Testis (tissue), 5 donors: ENCODE measurements around a stretch of chr1.

- PRO-cap, 3 experiments: no peak in any of the 3 experiments
- RAMPAGE, long total RNA, 2 experiments: no peak in any of the 2 experiments
- RRBS: no CpG with 5 or more reads among the region's 8 CpGs
Measured at GRCh38 chr1:155082940-155083669, 4.5 kb downstream of the EFNA3 start.

DNA sequence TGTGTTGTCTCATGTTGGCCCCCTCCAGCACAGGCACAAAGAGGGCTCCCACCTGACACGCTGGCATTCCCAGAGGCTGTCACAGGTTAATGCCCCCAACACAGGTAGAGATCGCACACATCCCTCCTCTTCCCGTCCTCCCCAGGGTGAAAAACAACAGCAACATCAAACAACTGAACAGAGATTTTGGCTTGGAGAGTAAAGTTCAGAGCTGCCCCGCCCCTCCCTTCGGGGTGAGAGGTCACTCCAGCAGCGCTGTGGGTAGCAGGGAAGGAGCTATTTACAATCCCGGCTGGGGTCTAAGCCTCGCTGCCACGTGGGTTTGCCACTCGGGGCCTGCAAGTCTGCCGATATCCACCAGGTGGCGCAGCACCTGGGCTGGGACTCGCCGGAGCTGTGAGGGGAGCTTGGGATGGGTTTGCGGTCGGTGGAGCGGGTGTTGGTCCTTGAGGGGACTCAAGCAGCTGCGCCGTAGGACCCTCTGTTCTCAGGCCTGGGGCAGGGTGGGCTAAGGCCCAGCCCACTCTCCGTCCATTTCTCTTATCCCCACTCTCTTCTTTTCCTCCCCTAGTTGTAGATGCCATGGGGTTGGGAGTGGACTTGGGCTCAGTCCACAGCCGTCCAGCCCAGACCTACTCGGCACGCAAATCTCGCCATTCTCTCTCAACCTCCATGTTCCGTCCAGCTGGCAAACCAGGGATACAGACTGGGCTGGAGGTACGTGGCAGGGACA, 12.8 kb downstream of the EFNA3 start:
- PRO-cap, 3 experiments: no peak in any of the 3 experiments
- RAMPAGE, long total RNA, 2 experiments: no peak in any of the 2 experiments
- RRBS: 2% methylated on average over 6 of the region's 26 CpGs

- PRO-cap, 3 experiments: no peak in any of the 3 experiments
- RAMPAGE, long total RNA, 2 experiments: no peak in any of the 2 experiments
- RRBS: no CpG with 5 or more reads among the region's 6 CpGs
Measured at GRCh38 chr1:155092186-155092490, 13.5 kb downstream of the EFNA3 start.

DNA sequence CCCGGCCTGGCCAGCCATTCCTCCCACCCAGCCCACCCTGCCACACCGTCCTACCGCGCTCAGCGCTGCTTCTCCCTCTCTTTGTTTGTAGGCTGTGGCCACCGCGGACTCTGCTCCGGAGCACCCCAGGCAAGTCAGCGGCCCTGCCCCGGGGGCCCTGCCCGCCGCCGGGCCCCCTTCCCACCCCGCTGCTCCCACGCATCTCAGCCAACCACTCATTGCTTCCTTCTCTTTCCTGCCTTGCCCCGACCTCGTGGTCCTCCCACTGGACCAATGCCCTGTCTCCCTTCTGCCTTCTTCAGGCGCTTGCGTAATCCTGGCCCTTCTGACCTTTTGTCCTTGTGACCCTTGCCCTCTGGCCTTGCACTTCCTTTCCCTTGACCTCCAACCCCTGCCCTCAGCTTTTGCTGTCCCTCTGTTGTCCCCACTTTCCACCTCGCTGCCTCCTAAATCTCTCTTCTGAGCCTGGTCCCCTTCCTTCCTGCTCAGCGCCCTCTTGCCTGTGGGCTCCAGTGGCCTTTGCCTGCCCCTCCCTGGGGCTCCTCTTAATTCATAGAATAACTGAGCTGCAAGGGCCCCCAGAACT, 5.2 kb downstream of the TRIM46 start:
- PRO-cap, 3 experiments: no peak in any of the 3 experiments
- RAMPAGE, long total RNA, 2 experiments: no peak in any of the 2 experiments
- RRBS: no CpG with 5 or more reads among the region's 21 CpGs

DNA sequence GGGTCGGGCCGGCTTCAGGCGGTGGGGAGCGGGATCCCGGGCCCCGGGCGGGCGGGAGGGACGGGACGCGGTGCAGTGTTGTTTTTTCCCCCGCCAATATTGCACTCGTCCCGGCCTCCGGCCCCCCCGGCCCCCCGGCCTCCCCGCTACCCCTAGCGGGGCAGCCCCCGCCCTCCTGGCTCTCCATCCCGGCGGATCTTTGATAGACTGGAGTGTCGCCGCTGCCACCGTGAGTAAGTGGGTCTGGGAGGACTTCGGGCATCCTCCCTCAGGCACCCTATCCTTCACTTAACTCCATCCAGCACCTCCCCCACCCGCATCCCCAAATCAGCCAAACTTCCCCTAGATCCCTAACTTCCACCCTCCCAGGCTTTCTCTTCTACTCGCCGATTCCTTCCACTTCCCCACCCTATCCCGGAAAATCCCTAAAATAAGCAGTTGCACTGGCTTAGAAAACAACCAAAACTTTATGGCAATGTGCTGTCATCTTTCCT, 12.5 kb downstream of the THBS3 start:
- PRO-cap, 3 experiments: no peak in any of the 3 experiments
- RAMPAGE, long total RNA, 2 experiments: no peak in any of the 2 experiments
- RRBS: 3% methylated on average over 8 of the region's 30 CpGs

DNA sequence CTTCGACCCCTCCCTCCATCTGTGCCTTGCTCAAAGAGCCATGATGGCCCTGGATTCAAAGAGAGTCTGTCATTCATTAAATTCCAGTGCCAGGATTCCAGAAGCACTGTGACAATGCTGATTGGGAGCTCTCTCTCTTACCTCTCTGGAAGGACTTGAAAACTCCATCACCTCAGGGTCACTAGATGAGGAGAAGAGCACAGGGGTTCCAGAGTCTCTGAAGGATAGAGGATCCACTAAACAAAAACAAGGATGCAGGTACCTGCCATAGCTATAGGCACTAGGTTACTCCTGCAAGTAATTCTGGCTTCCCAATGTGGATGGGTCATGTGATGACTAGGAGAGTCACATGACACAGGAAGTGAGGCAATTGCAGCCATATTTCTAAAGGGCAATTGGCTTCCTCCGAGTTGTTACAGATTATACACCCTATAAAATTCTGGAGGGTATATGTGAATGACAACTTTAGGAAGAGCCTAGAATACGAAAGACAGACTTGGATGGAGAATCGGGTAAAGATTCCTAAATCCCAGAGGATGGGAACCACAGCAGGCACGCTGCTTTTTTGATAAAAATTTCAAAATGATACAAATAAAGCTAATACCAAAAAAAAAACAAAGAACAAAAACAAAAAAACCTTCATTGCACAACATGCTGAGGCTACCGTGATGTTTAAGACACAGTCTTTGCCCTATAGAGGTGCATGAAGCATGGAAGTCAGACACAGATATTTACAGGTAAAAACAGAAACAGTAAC, 10.4 kb downstream of the MTX1 start:
- PRO-cap, 3 experiments: no peak in any of the 3 experiments
- RAMPAGE, long total RNA, 2 experiments: start-site peak on the minus strand in 2 of 2 experiments, centred at positions 276 to 306 of the sequence, 47 reads per replicate
- RRBS: no CpG with 5 or more reads among the region's 6 CpGs

- PRO-cap, 3 experiments: peak in 3 of 3 experiments; most common plus-strand start chr1:155227757 (in 3); most common minus-strand start chr1:155227533 (in 2)
- RAMPAGE, long total RNA, 2 experiments: start-site peak on the plus strand in 1 of 2 experiments, at chr1:155227727-155227733 at its widest, 7 reads per replicate; start-site peak on the minus strand in 2 of 2 experiments, at chr1:155227422-155227469 at its widest, 22 to 23 reads per replicate
- RRBS: no CpG with 5 or more reads among the region's 48 CpGs
Measured at GRCh38 chr1:155227268-155228327, 13.5 kb downstream of the GBA1 start.

DNA sequence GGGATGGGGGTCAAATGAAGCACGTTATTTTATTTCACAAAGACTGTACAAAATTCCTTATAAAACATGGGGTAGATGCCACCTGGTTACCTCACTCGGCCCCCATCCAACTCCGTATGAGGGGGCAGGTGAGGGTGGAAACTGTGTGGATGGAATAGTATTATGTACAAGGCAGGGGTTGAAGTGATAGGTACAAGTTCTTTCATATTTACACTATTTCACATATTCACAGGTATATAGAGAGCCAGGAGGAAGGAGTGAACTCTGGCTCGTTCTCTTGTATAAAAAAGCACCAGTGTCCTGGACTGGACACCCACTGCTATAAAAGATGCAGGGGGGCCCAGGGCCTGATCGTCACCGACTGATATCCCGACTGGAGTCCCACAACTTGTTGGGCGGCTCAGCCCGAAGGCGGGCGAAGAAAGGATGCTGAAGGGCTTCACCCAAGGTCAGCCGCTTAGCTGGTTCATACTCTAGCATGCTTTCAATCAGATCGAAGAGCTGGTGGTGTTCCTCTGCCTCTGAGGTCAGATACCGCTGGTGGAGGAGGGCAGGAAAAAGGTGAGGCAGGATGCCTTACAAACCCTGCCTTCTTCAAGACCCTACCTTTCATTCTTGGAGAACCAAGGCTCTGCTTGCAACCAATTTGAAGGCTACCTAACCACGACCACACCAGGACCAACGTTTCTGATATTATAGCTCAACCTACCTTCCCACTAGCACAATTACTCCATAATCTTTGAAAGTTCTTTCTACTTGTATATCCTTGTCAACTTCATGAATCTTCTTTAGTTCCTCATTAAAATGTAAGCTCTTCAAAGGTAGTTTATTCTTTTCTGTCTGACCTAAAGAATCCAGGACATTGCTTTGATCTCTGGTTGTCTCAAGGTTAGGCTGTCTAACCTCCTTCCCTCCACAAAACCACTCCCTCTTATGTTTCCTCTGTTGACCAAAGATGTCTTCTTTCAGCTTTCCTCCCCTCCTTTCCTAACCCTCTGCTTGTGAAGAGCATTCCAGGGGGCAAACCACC, 1.0 kb upstream of the SCAMP3 start:
- PRO-cap, 3 experiments: no peak in any of the 3 experiments
- RAMPAGE, long total RNA, 2 experiments: no peak in any of the 2 experiments
- RRBS: no CpG with 5 or more reads among the region's 16 CpGs

GRCh38 chr1:155324644-155325695, 4.3 kb downstream of the RUSC1 start:
- PRO-cap, 3 experiments: peak in 2 of 3 experiments; most common plus-strand start chr1:155325498 (in 2); most common minus-strand start chr1:155325302 (in 1)
- RAMPAGE, long total RNA, 2 experiments: no peak in any of the 2 experiments
- RRBS: 4% methylated on average over 31 of the region's 71 CpGs

GRCh38 chr1:155335562-155336078, 14.9 kb downstream of the RUSC1 start:
- PRO-cap, 3 experiments: no peak in any of the 3 experiments
- RAMPAGE, long total RNA, 2 experiments: no peak in any of the 2 experiments
- RRBS: no CpG with 5 or more reads among the region's 6 CpGs

DNA sequence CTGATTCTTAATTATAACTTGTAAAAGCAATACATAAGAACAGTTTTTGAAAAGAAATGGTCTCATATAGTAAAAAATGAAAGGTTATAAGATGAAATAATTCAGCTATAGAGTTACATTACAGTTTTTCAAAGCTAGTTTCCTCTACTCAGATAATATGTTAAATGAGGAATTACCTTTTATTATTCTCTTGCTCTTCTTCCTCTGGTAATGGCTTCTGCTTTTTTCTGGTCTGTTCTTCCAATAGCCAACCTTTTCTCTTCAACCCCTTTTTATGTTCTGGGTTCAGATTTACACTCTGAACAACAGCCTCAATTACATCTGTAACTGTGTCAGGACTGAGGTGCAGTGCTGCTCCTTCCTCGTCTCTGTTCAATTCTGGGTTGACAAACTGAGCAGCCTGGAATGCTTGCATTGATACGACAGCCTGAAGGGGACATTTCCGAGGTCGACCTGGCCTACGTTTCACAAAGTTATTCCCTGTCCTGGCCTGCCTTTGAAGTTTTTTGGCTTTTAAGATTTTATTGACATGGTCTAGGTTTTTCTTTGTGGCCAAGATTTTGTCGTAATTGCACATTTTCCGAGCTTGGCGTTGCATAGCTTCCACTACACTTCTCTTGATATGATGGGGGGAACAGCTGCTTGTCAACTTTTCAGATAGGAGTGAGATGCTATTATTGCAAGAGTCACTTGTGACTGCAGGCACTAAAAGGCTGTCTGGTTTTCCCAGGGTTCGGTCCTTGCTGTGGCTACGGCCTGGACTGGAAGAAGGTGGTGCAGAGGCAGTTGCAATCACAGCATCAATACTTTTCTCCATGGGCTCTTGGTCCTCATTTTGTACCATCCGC, 117.7 kb downstream of the RUSC1 start:
- PRO-cap, 3 experiments: no peak in any of the 3 experiments
- RAMPAGE, long total RNA, 2 experiments: no peak in any of the 2 experiments
- RRBS: no CpG with 5 or more reads among the region's 11 CpGs

DNA sequence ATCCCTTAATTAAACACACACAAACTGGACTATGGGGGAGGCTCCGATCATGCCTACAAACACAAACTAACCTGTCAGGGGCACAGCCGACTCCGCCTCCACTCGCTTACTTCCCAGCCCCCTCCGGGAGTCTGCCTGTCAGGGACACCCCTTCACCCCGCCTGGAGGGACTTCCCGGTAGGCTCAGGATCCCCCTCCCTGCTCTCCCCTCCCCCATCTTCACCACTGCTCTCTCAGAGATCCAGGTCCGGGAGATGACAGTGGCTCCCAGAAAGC, 850 bp downstream of the ASH1L start:
- PRO-cap, 3 experiments: peak in 3 of 3 experiments; most common plus-strand start position 236 of the sequence (in 3)
- RAMPAGE, long total RNA, 2 experiments: no peak in any of the 2 experiments
- RRBS: no CpG with 5 or more reads among the region's 8 CpGs

GRCh38 chr1:155698907-155699632, 10.2 kb downstream of the DAP3 start:
- PRO-cap, 3 experiments: peak in 1 of 3 experiments; most common plus-strand start chr1:155699399 (in 1)
- RAMPAGE, long total RNA, 2 experiments: start-site peak on the minus strand in 1 of 2 experiments, at chr1:155699114-155699161 at its widest, 15 reads per replicate
- RRBS: no CpG with 5 or more reads among the region's 11 CpGs

- PRO-cap, 3 experiments: no peak in any of the 3 experiments
- RAMPAGE, long total RNA, 2 experiments: no peak in any of the 2 experiments
- RRBS: no CpG with 5 or more reads among the region's 14 CpGs
Measured at GRCh38 chr1:155880901-155881682, 21.7 kb downstream of the SYT11 start.

- PRO-cap, 3 experiments: no peak in any of the 3 experiments
- RAMPAGE, long total RNA, 2 experiments: no peak in any of the 2 experiments
- RRBS: 96% methylated on average over 5 of the region's 13 CpGs
Measured at GRCh38 chr1:155942571-155943173, 1.2 kb downstream of the RXFP4 start.

DNA sequence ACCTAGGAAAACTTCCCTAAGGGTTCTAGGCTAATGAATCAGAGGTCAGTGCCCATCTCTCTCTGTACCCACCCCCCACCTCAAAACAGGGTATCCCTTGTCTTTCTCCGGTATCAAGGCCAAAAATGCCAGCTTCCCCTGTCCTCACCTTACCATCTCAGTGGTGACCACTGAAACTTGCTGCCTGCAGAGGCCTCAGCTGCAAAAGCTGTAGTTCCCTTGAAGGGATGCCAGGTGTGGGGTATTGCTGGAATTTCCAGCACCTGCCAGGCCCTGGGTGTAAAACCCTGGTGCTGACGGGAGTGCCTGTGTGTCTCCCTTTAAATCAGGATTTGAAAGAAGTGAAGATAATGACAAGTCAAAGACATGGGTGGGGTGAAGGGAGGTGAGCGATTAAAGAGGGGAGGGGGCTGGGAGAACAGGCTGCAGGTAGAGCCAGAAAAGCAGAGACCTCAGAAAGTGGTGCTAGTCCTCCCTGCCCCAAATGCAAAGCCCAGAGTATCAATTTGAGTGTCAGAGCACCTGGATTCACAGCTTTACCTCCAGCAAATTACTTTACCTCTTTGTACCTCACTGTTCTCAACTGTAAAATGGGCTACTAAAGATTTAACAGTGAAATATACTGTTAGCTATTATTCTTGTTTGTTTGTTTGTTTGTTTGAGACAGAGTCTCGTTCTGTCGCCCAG, 1.9 kb downstream of the RXFP4 start:
- PRO-cap, 3 experiments: no peak in any of the 3 experiments
- RAMPAGE, long total RNA, 2 experiments: no peak in any of the 2 experiments
- RRBS: no CpG with 5 or more reads among the region's 5 CpGs

GRCh38 chr1:155973767-155974356, 4.5 kb downstream of the ARHGEF2 start:
- PRO-cap, 3 experiments: no peak in any of the 3 experiments
- RAMPAGE, long total RNA, 2 experiments: no peak in any of the 2 experiments
- RRBS: no CpG with 5 or more reads among the region's 5 CpGs

GRCh38 chr1:156001580-156001942, 19.2 kb downstream of the SSR2 start:
- PRO-cap, 3 experiments: no peak in any of the 3 experiments
- RAMPAGE, long total RNA, 2 experiments: no peak in any of the 2 experiments
- RRBS: no CpG with 5 or more reads among the region's 3 CpGs

GRCh38 chr1:156050074-156050952, 3.3 kb downstream of the UBQLN4 start:
- PRO-cap, 3 experiments: no peak in any of the 3 experiments
- RAMPAGE, long total RNA, 2 experiments: no peak in any of the 2 experiments
- RRBS: no CpG with 5 or more reads among the region's 8 CpGs

GRCh38 chr1:156054482-156054706, 188 bp upstream of the LAMTOR2 start:
- PRO-cap, 3 experiments: peak in 3 of 3 experiments; most common minus-strand start chr1:156054627 (in 2)
- RAMPAGE, long total RNA, 2 experiments: no peak in any of the 2 experiments
- RRBS: no CpG with 5 or more reads among the region's 14 CpGs